Subcutaneous adipose tissue (tissue), 3 donors: ENCODE data around the genes SPTLC1 and WNK2.

DNA sequence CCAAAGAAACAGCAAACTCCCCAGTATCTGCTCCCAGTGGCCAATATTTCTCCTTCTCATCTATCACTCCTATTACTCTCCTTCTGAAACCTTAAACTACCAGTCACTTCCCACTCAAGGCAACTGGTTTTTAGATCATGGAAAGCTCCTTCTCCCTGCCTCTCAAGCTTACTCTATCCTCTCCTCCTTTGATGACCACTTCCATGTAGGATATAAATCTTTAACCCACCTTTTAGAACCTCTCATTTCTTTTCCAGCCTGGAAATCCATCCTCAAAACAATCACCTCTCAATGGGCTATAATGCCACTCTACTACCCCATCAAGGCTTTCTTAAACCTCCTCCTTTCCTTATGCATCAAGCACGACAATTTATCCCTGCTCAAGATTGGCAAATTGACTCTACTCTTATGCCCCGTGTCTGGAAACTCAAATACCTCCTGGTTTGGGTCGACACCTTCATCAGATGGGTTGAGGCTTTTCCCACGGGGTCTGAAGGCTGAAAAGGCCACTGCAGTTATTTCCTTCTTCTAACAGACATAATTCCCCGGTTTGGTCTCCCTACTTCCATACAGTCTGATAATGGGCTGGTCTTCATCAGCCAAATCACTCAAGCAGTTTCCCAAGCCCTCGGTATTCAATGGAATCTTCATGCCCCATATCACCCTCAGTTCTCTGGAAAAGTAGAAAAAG lies 38.7 kb downstream of the SPTLC1 start:
- PRO-cap: no peak
- RAMPAGE, long total RNA, 3 experiments: no peak in any of the 3 experiments

GRCh38 chr9:92086703-92087271 lies 28.4 kb downstream of the SPTLC1 start:
- PRO-cap: no peak
- RAMPAGE, long total RNA, 3 experiments: no peak in any of the 3 experiments

DNA sequence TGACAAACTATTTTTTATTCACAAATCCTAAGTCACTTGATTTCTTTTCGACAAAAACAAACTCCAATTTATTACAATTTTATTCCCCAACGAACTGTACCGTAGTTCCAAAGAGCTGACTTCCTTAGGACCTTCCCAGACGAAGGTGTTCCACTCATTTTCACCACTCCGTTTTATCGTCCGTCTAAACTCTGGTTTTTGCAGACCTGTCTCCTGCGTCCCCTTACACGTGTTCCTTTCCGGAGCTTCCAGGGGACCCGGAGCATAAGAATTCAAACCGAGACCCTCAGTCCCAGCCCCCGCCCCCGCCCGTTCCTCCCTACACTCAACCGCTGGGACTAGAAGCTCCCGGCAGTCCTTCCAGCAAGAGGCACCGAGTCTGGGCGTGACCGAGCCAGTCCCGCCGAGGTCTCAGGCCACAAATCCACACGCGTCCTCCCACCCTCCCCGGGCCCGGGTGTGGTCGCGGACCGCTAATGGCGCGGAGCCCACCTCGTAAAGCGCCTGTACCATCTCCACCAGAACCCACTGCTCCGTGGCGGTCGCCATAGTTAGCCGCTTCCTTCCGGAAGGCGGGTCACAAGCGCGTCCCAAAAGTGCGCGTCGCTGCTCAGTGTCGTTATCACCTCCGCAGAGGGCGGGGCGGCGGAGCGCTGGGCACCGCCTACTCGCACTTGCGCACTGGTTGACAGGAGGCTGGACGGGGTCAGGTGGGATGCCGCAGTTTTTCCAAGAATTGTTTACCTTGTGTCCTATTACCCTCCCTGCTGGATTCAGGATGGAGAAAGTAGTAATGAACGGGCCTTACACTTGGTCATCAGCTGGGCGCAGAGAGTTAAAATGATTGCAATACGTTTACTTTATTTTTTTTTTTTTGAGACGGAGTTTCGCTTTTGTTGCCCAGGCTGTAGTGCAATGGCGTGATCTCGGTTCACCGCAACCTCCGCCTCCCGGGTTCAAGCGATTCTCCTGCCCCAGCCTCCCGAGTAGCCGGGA lies at the start of gene SPTLC1:
Gene SPTLC1 (minus strand): TSS at position 592 of the 996 bp plus-strand sequence.
- PRO-cap: bidirectional peak, plus-strand start at position 691 of the sequence, minus-strand start at position 565 of the sequence
- RAMPAGE, long total RNA, 3 experiments: start-site peak on the minus strand in 3 of 3 experiments, centred at positions 561 to 563 of the sequence, 460 to 1,253 reads per replicate

DNA sequence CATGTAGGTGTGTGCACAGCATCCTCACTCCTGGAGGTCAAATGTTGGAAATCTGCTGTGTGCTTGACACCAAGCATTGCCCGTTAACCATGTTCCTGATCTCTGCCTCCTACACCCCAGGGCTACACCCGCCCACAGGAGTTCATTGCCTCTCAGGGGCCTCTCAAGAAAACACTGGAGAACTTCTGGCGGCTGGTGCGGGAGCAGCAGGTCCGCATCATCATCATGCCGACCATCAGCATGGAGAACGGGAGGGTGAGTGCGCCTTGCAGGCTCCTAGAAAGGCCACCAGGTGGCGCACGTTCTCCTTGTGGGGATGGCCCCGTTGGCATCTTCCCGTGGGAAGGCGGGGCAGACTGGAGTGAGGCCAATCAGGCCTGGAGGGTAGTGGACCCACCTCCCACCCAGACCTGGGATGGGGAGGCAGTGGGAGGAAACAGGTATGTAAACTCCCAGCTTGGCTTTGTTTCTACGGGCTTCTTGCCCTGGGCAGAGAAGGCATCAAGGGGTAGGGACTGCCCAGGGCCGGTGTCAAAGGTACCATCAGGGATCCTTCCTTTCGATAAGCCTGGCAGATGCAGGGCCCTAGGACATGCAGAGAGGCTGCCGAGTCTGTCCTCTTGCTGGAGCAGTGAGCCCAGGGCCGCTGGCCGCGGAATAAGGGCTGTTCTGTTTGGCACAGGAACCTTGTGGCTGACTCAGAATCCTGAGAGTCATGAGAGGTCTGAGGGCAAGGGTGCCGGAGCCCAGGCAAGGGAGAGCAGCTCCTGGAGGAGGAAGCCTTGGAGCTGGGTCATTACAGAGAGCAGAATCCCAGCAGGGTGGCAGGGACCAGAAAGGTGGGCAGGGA lies 18.8 kb upstream of the SPTLC1 start:
- PRO-cap: no peak
- RAMPAGE, long total RNA, 3 experiments: no peak in any of the 3 experiments

DNA sequence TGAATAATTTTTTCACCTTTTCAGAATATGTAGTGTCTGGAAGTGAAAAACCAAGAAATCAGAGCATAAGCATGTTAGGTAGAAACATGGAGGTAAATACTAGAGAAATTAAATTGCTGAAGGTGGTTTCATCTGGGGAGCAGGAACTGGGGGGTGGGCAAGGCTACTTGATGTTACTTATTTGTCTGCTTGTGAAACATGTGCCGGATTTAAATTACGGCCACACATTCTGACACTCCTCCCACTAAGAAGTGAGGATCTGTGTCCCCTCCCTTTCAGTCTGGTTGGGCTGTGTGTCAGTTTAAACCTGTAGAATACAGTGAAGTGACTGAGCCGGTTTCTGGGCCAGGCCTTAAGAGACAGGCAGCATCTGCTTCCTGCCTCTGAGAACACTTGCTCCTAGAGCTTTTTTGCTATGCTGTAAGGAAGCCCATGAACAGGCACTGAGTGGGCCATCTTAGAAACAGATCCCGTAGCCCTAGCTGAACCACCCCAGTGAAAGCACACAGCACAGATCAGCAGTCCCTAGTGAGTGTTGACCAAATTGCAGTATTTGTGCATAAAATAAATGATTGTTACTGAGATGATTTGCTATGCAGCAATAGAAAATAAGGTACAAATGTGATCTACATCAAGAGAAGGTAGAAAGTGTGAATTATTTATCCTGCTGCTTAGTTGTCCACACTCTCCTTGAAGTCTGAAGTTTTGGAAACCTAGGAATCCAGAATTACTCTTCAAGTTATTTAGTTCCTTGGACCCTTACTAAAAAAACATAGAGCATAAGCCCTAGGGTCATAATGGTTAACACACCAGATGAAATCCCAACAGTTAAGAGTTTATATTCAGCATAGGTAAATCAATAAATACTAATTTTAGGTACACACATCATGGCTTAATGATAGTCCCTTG lies 2.5 kb upstream of the IARS1 start:
- PRO-cap: no peak
- RAMPAGE, long total RNA, 3 experiments: no peak in any of the 3 experiments

- PRO-cap: no peak
- RAMPAGE, long total RNA, 3 experiments: start-site peak on the minus strand in 1 of 3 experiments, at chr9:92314339-92315013 at its widest, 18 to 36 reads per replicate
Observed at GRCh38 chr9:92314134-92315340, 10.6 kb downstream of the NOL8 start.

- PRO-cap: no peak
- RAMPAGE, long total RNA, 3 experiments: no peak in any of the 3 experiments
Observed at GRCh38 chr9:92615690-92616187, 54.2 kb downstream of the IPPK start.

DNA sequence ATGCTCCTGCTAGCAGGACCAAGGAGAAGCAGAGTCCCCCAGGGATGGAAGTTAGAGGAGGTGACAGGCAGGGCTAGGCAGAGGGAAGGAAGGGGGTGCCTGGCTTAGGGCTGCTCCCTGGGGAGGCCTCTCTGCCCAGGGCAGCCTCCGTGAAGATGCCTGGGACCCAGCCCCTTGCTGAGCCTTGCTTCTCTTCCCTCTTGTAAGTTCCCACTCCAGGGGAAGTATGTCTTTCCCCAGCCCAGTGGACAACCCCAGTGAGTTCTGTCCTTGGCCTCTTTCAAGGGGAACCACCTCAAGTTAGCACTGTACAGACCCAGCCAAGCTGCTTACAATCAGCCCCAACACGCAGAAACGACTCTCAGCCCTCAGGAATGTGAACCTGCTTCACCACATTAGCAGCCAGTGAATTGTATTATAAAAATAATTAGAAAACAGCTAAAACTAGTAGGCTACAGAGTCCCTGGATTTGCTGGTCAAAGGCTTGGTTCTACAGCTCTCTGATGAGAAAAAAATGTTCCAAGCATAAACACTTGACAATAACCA lies 10.8 kb upstream of the IPPK start:
- PRO-cap: no peak
- RAMPAGE, long total RNA, 3 experiments: no peak in any of the 3 experiments

DNA sequence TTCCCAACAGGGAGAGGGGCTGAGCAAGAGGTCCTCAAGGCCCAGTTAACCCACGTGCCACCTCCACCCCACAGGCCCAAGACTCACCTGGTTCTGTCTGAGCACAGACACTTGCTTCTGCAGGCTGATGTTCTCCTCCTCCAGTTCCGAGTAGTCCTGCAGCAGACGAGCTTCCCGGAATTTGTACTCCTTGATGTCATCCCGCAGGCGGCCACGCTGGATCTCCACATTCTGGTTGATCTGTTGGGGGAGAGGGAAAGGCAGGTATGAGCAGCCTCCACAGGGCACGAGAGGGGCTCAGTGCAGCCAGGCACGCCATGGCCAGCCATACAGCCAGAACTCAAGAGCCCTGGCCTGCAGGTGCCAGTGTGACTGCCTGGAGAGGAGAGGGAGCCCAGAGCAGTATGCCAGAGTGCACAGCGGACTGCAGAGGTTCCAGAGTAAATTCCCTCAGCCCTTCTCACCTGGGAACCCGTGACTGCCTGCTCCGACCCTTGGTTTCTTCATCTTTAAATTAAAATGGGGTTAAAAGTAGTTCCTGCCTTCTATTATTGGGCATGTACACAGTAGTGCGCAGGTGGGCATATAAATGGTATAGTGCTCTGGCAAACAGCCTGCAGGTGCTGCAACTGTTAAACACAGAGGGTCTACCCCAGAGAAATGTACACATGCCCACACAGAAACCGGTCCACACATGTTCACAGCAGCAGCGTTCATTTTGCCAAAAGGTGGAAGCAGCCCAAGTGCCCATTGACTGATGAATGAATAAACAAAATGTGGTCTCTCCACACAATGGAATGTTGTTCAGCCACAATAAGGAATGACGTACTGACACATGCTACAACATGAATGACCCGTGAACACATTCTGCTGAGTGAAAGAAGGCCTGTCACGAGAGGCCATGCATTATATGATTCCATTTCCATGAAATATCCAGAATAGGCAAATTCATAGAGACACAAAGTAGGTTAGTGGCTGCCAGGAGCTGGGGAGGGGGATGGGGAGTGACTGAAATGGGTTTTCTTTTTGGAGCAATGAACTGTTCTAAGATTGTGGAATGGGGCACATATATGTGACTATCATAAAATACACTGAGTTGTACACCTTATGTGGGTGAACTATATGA lies 41.7 kb downstream of the BICD2 start:
- PRO-cap: no peak
- RAMPAGE, long total RNA, 3 experiments: no peak in any of the 3 experiments

DNA sequence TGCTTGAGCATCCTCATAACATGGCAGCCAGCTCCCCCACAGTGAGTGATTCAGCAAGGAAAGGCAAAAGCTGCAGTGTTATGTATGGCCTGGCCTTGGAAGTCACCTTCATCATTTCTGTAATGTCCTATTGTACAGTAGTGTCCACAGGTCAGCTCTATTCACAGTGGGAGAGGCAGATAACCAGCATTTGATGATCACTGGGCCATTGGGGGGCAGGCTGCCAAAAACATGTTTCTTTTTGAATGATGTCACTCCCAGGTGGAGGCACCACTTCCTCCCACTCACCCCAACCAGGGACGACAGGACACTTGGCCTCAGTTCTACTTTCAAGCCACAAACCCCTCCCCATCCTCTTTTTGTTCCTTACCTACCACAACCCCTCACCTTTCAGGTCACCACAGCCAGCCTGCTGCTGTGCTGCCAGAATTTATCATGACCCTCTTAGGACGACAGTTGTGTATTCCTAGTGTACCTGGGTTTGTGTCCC lies 14.6 kb downstream of the FGD3 start:
- PRO-cap: no peak
- RAMPAGE, long total RNA, 3 experiments: no peak in any of the 3 experiments

GRCh38 chr9:93033332-93034234 lies 24.9 kb upstream of the SUSD3 start:
- PRO-cap: no peak
- RAMPAGE, long total RNA, 3 experiments: no peak in any of the 3 experiments

GRCh38 chr9:93036393-93036657 lies 22.2 kb upstream of the SUSD3 start:
- PRO-cap: no peak
- RAMPAGE, long total RNA, 3 experiments: no peak in any of the 3 experiments

DNA sequence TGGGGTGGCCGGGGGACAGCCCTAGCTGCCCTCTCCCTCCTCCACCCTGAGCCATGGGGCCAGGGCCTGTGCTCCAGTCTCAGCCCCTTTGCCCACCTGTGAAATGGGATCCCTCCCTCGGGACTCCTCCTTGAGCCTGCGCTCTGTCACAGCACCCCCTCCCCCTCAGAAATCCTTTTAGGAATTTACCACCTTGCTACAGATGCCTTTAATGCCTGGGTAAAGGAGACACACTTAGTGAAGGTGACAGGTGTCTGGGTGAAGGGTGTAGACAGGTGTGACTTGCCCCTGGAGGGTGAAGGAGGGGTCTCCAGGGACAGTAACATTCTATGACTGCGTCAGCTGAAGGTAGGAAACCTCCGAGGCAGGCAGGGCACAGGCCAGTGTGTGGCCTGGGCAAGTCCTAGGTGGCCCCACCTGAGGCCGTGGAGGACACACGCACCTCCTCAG lies 18.0 kb downstream of the CARD19 start:
- PRO-cap: no peak
- RAMPAGE, long total RNA, 3 experiments: no peak in any of the 3 experiments

GRCh38 chr9:93183708-93184677 lies at the start of gene WNK2:
Gene WNK2, plus strand, starts transcription at chr9:93184139.
- PRO-cap: unidirectional peak, plus-strand start at chr9:93184182
- RAMPAGE, long total RNA, 3 experiments: no peak in any of the 3 experiments

DNA sequence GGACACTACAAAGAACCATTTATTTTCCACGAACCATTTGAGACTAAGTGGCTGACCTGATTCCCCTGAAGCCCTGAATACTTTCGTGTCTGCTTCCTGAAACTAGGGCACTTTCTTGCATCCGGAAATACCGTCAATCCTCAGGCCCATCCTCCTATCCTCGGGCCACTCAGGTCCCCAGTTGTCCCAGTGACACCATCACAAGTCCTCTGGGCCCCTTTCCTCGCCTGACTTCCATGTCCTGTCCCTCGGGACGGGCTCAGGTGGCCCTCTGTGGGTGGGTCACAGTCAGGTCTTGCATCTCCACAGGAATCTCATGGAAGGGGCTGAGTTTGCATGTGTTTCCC lies 61.2 kb downstream of the WNK2 start:
- PRO-cap: no peak
- RAMPAGE, long total RNA, 3 experiments: no peak in any of the 3 experiments

GRCh38 chr9:93269811-93270640 lies 86.1 kb downstream of the WNK2 start:
- PRO-cap: no peak
- RAMPAGE, long total RNA, 3 experiments: no peak in any of the 3 experiments

- PRO-cap: no peak
- RAMPAGE, long total RNA, 3 experiments: no peak in any of the 3 experiments
Observed at GRCh38 chr9:93277822-93278370, 94.0 kb downstream of the WNK2 start.

GRCh38 chr9:93446704-93447152 lies 4.8 kb upstream of the FAM120A start:
- PRO-cap: no peak
- RAMPAGE, long total RNA, 3 experiments: no peak in any of the 3 experiments

GRCh38 chr9:93450674-93451633 lies 531 bp upstream of the FAM120A start:
- PRO-cap: unidirectional peak, plus-strand start at chr9:93450856; unidirectional peak, plus-strand start at chr9:93451181; bidirectional peak, plus-strand start at chr9:93451732, minus-strand start at chr9:93451527
- RAMPAGE, long total RNA, 3 experiments: start-site peak on the minus strand in 3 of 3 experiments, at chr9:93451495-93451539 at its widest, 177 to 246 reads per replicate

GRCh38 chr9:93470965-93471456 lies 17.6 kb upstream of the FAM120AOS start:
- PRO-cap: no peak
- RAMPAGE, long total RNA, 3 experiments: no peak in any of the 3 experiments